ENCODE data around the gene GALNT18.

GRCh38 chr11:9892543-9892971, 228.7 kb downstream of the SWAP70 start:
- PRO-cap = no peak

DNA sequence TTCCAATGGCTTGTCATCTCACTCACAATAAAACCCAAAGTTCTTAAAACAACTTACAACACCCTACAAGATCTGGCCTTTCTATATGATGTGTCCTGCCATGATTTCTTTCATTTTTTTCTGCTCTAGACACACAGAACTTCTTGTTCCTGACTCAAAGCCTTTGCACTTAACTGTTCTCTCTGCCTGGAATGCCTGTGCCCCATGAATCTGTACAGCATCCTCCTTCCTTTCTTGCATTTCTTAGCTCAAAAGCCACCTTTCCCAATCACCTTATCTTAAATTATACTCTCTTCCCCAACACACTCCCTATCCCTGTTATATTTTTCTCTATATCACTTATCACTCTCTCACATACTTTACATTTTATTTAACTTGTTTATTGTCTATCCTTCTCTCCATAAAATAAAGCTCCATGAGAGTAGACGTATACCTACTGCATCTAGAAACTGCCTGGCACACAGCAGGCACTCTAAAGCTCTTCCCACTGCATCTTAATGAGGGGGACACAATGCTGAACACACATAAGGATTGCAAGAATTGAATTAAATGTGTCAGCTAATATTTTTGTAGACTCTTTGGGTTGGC, 305.6 kb downstream of the SWAP70 start:
- PRO-cap = no peak

DNA sequence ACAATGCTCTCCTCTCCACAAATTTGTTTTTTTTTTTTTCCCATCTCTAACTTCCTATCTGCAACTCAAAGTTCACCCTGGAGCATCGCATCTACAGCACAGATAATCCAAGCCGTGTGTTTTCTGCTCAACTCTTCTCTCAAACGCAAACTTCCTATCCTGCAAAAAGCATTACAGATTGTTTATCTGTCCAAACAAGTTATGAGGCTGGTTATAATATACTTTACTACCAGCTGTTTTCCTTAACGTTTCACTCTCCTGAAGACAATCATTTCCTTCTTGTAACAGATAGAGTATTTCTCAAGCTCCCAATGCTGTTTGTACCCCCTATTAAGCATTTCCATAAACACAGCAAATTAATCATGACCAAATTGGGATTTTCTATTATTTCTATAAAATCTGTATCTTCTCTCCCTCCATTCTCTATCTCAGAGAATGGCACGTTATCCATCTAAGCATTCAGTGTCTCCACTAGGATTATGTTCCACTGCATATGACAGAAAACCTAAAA, 84.7 kb downstream of the SBF2 start:
- PRO-cap = no peak

- PRO-cap = no peak
Observed at GRCh38 chr11:10224452-10225121, 69.4 kb downstream of the SBF2 start.

DNA sequence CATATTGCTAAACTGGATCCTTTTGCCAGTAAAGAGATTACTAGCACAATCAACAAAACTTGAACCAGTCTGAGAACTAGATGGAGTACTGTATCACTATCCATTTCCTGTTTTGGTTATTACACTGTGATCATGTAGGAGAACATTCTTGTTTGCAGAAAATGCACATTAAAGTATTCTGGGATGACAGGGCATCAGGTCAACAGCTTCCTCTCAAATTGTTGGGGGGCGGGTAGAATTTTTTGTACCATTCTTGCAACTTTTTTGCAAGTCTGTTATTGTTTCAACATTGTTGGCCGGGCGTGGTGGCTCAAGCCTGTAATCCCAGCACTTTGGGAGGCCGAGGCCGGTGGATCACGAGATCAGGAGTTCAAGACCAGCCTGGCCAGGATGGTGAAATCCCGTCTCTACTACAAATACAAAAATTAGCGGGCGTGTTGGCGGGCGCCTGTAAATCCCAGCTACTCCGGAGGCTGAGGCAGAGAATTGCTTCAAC, 1.9 kb downstream of the SBF2 start:
- PRO-cap = no peak

DNA sequence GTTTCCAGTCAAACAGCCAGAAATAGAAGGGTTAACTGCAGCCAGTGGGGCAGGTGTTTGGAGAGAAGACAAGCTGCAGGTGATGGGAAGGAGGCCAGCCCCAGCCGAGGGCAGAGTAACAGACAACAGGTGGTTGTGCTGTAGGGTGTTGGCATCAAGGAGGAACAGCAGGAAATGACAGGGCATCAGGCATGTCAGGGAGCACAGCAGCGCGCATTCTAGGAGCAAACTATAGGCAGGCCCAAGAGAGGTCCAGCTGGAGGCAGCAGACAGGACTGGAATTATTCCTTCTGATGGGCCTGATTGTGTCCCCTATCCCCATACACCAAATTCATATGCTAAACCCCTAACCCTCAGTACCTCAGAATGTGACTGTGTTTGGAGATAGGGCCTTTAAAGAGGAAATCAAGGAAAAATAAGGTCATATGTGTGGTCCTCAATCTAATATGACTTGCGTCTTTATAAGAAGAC, 13.6 kb downstream of the ADM start:
- PRO-cap = no peak

DNA sequence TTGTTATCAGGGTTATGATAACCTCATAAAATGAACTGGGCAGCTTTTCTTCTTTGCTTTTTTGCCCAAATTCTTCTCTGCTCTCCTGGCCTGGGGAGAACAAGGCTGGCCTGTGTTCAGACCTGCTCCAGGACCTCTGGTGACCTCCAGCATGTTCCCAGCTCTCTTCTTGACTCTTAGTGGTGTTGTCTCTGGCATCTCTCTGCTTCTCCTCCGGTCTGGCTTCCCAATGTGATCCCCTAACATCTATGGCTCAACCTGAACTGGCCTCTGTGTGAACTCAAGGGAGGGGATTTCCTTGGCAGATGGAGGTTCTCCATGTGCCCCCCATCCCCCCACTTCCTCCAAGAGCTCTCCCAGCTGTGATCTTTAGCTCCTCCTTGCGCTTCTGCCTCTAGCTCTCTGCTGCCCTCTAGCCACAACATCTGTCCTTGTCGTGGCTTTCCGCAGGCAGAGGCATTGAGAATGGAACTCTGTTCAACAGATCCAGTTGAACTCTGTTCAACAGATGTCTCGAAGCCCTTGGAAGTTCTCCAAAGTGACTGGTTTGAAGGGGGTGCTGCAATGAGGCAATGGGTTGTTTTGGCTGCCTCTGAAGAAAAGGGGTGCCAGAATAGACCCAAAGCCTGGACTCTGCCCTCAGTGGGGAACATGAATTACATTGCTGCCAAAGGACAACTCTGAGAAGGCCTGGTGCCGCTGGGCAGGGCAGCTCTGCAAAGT, 61.7 kb downstream of the ADM start:
- PRO-cap = no peak

DNA sequence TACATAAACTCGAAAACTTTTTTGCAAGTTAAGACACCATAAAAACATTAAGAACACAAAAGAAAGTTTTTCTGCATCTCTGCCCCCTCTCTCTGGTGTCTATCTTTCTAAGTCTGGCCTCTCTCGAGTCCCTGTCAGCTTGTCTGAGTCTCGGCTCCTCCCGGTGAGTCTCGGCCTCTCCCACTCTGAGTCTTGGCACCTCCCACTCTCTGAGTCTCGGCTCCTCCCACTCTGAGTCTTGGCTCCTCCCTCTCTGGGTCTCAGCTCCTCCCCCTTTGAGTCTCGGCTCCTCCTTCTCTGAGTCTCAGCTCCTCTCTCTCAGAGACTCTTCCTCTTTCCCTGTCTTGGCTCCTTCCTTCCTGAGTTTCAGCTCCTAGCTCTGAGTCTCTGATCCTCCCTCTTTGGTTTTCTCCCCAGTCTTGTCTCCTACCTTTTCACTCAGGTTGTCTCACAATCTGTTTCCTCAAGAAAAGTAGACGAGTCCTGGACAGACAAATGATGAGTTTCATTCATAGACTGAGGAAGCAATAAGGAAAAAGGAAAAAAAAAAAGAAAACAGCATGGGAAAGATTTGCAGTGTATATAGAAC, 72.5 kb upstream of the AMPD3 start:
- PRO-cap = no peak

DNA sequence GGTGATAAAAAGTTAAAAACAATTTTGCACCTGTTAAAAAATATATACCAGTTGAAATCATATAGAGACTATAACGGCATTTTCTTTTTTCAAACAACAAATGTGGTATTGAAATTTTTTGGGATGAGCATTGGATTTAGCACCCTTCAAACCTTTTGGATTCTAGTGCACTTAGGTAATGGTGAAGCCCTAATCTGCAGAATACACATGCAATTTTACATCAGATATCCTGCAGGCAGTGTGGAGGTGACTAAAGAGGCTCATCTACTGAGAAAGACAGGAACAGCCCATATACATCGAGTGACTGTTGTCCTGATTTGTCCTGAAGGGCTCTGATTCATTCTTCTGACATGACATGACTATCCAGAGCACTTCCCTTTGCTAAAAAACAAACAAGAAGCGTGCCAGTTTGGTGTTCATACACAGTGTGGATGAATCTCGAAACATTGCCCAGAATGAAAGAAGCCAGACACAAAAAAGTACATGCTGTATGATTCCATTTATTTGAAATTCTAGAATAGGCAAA, 48.1 kb upstream of the AMPD3 start:
- PRO-cap = no peak

- PRO-cap = no peak
Observed at GRCh38 chr11:10625791-10626416, 57.4 kb upstream of the LYVE1 start.

DNA sequence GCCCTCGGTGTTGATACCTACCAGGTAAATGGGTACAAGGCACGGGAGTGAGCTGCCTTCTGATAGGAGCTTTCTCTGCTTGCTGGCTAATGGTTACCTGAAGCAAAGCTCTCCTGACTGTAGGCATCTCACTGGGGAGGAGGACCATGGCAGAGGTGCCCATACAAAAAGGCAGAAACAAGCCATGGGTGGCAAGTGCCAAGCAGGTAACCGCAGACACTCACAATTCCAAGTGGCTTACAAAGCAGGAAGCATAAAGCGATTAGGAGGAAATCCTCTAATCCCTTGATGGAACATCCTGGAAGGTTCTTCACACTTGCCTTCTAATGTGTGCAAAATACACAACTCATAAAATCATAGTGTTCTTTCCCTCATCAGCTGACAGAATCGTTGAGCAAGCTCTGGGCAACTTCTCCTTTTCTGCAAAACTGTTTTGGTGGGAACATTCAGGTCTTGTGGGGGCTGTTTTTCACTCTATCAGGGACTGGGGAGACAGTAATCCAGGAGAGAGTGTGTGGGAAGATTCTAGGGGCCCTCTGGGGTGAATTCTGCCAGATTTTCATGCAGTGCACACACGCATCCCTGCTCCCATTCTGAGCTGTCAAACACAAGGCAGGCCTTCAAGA, 53.4 kb downstream of the IRAG1 start:
- PRO-cap = no peak

GRCh38 chr11:10801262-10802635, 7.0 kb downstream of the EIF4G2 start:
- PRO-cap = no peak

GRCh38 chr11:10802698-10803687, 5.7 kb downstream of the EIF4G2 start:
- PRO-cap = no peak

DNA sequence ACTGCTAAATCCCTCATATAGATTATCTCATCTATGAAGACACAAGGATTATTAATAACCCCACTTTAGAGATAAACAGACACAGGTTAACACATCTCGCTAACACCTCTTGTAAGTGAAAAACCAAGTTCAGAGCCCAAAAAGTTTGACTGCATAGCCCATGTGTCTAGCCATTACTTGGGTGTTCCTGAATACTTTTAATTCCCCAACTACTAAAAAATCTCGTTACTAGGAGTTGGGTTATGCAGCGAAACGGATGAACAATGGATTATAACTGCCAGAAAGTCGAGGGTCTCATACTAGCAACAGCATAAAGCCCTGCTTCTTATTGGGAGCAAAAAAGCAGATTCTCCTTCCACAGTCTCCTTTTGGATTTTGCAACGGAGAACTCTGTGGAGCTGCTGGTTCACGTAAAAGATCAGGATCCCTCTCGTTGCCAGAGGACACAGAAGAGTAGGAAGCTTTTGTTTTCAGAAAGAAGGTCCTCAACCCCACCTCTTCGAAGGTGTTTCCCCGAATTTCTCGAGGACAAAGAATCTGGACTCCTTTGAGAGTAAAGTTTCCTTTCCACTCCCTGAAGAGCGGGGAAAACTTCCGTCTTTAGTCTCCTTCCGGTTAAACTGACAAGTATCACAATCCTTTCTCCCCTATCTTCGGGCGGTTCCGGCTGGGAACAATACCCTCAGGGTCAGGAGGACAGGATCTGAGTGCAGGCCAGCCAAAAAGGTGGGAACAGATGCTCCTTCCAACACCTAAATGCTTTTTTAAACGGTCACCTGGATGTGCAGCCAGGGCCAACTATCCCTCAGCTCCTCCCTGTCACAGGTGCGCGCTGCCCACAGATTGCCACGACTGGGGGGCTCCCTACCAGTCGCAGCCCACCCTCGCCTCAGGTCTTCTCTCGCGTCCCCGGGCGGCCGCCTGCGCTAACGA, 859 bp downstream of the ZBED5 start:
- PRO-cap = no peak

DNA sequence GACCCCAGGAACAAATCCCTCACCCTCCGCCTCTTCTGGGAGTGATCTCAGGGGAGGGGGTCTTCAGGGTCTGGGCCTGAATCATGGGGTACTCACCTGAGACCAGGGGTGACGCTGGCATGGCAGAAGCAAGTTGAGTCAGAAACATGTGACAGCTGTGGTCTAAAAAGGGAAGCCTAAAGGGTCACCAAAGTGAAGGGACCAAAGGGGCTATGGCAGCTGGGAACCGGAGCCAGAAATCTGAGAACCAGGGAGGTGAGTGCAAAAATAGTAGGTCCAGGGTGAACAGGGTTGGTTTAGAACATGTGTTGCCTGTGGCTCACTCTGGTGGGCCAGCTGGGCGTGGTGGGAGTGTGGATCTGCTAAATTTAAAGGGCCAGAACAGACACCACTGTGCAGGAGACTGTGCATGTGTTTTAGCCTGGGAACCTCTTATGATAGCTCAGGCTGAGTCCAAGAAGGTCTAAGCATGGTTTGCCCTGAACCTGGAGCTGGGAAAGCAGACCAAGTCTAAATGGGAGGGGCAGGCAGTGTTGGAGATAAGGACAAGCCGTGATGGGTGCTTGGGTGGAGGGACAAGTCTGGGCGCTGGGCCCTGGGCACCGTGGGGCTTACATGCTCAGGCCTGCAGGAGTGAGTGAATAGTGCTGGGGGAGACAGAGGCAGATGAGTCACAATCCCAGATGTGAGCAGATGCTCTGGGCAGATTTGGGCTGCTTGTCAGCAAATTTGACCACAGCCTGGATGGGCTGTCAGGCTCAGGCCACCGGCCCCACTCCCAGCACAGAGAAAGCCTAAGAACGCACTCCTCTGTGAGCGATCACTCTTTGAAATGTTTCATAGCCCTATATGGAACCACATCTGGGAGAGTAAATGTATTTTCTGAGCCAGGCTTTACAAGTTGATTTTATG, 41.4 kb upstream of the ZBED5 start:
- PRO-cap = bidirectional peak, plus-strand start outside the sequence, minus-strand start at position 822 of the sequence

DNA sequence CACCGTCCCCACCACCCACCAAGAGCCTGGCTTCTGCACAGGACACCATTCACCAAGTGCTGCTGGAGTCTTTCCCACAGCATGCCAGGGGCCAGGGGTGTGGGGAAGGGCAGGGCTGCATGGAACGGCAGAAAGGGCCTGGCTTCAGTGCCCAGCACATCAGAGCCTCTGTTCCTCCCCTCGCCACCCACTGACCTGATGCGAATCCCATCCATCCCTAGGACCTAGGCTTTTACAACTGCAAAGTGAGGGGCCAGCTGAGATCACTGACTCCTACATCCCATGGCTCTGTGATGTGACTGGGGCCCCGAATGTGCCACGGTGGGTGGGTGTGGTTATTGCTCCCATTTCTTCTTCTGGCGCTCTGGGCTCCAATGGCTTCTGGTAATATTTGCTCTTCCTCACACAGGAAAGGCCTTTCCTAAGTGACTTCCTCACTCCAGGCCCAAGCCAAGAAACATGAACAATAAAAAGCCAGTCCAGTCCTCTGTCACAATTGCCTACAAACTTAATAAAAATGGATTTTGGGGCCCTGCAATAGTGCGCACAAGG, 78.3 kb downstream of the GALNT18 start:
- PRO-cap = no peak

- PRO-cap = unidirectional peak, minus-strand start at chr11:11577418
Observed at GRCh38 chr11:11577241-11577645, 44.6 kb downstream of the GALNT18 start.

GRCh38 chr11:11621360-11622560, at the start of gene GALNT18:
Gene GALNT18 (minus strand): TSS chr11:11622005.
- PRO-cap = bidirectional peak, plus-strand start at chr11:11622246, minus-strand start at chr11:11621991

- PRO-cap = no peak
Observed at GRCh38 chr11:11910964-11911788, 69.4 kb downstream of the USP47 start.

DNA sequence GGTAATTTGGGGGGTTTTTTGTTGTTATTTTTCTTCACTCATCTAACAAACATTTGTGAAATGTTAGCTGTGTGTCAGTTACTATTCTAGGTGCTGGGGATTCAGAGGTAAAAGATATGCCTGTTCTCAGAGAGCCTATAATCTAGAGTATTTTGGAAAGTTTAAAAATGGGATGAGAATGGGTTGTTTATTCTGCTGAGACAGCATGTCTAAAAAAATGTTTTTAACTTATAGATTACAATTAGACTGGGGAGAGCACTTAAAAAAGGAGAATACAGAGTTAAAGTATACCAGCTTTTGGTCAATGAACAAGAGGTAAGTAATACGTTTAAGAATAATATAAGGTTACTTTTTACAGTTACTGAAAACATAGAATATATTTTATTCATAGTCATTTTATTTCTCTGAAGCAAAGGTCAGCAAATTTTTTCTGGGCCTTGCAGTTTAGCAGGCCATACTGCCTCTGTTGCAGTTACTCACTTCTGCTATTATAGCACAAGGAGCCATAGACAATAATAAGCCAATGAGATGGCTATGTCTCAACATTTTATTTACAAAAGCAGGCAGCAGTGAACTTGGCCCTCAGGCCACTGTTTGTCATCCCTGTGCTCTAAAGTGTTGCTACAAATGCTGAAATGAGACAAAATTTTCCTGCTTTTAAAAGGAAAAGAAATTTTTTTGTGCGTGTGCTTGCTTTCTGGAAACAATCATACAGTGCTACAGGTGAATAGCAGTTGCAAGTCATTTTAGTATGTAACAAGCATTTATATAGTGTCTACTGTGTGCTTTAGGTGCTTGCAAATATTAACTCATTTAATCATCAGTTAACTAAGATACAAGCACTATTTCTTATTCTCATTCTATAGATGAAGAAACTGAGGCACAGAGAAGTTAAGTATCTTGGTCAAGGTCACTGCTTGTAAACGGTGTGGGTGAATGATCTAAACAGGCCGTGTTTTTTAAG, 59.9 kb downstream of the DKK3 start:
- PRO-cap = no peak

Measured in pulmonary artery (tissue), 1 donor.